ENCODE measurements around a stretch of chr10.

DNA sequence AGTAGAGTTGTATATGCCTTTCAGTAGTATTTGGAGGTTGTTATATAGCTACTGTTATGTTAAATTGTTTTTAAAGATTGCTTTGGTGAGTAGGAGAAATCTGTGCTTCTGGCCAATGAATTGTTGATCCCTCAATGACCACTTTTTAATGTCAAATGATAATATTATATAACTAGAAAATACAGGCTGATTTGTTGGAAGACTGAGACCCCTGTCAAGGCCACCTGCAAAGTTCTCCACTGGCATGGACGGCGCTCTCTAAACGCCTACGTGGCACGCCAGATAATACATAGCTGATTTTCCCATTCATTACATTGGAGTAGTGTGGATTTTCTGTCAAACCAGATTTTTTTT lies 52.6 kb upstream of the TMEM236 start:
- PRO-cap, 2 experiments = no peak in any of the 2 experiments

DNA sequence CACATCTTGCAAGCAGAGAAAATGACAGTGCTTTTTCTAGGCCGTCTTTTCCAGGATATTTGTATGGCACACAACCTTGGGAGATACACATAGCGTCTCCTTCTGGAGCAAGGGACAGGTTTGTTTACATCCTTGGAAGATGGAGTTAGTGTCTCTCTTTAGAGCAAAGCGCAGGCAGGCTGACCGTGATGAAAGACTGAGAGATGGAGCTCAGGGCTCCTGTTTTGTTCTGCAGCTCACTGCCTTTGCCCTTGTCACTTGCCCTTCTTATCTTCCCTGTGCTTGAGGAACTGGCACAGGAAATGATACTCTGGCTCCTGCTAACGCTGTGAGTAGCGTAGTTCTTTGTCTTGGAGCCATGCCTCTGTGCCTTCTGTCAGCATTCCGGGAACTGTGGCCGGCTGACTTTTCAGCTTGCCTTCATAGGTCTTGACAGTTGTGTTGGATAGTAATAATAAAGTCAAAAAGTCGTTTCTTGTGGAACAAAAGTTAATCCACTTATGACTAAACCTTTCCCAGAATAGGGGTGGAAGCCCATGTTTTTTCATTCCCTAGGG lies 16.9 kb upstream of the TMEM236 start:
- PRO-cap, 2 experiments = no peak in any of the 2 experiments

DNA sequence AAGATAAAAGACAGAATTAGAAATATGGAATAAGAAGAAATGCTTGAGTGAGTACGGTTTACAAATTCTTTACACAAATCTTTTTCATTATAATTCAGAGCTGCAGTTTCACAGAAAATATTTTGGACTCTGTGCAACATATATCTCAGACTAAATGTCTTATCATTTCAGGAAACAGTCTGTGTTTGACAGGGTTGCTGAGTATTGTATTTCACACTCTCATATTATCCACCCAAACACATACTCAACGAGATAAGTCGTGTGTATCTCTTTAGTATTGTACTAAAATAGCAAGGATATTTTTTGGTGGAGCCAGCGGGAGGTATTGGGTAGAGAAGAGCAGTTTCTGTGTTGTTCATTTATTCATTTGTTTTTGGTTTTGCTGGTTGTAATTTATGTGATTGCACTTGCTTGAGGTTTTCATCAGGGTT lies 39.0 kb upstream of the SLC39A12 start:
- PRO-cap, 2 experiments = no peak in any of the 2 experiments

GRCh38 chr10:18568713-18569662 lies 82.4 kb downstream of the NSUN6 start:
- PRO-cap, 2 experiments = no peak in any of the 2 experiments

- PRO-cap, 2 experiments = no peak in any of the 2 experiments
Measured at GRCh38 chr10:18586480-18586952, 64.9 kb downstream of the NSUN6 start.

DNA sequence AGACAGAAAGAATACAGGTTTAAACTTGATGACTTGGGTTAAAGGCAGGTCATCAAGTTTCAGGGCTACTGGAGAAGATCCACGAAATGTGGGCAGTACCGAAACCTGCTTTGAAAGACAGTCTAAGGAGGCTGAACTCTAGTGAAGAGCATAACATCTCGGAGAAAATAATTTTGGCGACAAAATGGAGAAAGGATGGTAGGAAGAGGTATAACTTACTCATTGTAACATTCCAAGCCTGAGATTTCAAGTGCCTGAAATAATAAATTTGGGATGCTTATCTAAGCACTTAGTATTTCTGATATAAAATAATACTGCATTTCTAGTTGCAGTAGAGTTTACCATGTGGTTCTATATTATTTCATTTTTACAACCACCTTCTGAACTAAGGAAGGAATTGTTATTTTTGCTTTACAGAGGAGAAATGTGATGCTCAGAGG lies 26.5 kb upstream of the PLXDC2 start:
- PRO-cap, 2 experiments = no peak in any of the 2 experiments

DNA sequence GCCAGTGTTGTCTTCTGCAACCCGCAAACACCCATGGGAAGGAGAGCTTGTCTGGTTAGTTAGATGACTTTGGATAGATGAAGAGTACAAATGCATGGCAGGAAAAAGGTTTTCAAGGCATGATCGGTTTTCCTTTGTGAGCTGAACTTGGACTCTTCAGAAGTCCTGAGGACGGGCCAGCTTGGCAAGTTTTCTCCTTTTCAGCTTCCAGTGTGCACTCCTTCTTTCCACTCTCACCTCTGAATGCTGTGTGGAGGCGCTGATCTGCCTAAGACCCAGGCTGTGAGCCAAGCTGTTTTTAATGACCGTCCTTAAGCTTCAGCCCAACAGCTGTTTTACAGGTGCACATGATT lies 114.8 kb downstream of the PLXDC2 start:
- PRO-cap, 2 experiments = no peak in any of the 2 experiments

- PRO-cap, 2 experiments = no peak in any of the 2 experiments
Measured at GRCh38 chr10:20006178-20006689, 190.0 kb downstream of the PLXDC2 start.

DNA sequence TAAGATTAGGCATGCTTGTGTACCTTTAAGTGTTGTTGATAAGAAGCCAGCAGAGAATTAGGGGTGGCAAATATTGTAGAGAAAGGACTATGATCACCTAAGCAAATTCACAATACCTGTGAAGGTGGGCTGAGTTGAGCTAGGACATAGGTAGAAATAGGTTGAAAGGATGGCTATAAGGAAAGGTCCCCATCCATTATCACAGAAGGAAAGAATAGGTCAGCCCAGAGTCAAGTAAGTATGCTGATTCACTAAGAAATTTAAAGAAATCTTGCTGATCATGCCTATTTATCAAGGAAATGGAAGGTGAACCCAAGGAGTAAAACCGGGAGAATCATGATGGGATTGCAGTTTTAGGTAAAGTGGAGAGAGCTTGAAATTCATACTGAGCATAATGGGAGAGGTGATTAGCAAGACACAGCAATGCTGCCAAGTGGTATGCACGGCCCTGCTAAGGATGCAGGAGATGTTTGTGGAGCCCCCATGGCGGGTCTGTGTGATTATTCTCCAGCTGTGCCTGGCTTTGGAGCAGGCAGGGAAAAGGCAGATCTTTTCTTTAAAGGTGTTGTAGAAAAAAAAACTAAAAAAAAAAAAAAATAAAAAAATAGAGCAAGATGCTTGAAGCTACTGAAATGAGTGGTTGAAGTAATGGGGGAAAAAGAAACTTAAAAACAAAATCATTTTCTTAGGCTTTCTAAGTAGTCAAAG lies 399.4 kb downstream of the PLXDC2 start:
- PRO-cap, 2 experiments = no peak in any of the 2 experiments

GRCh38 chr10:21029991-21030544 lies 133.0 kb upstream of the NEBL start:
- PRO-cap, 2 experiments = no peak in any of the 2 experiments

DNA sequence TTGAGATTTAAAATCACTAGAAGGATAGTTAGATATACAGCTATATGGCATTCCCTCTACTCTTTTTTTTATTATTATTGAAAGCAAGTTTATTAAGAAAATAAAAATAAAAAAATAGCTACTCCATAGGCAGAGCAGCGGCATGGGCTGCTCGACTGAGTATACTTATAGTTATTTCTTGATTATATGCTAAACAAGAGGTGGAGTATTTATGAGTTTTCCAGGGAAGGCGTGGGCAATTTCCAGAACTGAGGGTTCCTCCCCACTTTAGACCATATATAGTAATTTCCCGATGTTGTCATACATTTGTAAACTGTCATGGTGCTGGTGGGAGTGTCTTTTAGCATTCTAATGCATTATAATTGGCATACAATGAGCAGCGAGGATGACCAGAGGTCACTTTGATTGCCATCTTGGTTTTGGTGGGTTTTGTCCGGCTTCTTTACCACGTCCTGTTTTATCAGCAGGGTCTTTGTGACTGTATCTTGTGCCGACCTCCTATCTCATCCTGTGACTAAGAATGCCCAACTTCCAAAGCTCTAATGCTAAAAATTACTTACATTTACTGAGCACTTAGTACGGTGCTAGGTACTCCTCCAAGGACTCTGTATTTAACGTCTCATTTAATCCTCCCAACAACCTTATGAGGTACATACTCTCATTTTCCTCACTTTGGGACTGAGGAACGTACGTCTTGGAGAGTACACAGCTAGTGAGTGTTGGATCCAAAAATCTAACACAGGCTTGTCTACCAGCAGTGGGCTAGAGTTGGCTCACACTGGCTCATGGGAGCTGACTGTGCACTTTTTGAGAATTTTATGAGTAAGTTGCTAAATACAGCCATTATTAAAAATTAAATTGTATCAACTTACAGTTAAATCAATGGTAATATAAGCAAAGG lies 144.7 kb upstream of the NEBL start:
- PRO-cap, 2 experiments = no peak in any of the 2 experiments

DNA sequence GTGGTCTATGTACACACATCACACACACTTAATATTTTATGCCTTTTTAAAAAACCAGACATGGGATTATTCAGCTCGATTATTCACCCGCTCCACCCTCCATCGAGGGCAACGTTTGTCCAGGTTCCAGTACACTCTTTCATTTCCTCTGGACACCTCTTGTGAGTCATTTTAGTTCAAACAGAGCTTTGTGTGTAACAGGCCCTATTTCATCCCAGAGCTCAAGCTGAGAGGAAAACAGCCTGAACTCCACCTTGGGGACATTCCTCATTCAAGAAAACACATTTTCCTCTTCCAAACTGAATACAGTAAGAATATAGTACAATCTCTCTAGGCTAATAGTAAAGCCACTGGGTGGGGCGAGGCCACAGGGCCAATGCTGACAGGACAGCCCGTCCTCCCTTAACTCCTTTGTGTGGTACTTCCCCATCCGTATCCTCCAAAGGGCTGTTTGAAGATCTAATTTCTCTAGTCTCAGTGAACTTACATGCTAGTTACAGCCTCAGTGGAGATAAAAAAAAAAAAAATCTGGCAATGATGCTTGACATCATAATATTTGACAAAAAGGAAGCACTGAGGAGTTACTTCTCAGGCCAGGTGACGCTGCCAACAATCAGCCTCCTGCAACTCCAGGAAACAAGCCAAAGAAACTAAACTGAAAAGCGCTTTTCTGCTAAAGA lies 238.0 kb upstream of the NEBL start:
- PRO-cap, 2 experiments = no peak in any of the 2 experiments

DNA sequence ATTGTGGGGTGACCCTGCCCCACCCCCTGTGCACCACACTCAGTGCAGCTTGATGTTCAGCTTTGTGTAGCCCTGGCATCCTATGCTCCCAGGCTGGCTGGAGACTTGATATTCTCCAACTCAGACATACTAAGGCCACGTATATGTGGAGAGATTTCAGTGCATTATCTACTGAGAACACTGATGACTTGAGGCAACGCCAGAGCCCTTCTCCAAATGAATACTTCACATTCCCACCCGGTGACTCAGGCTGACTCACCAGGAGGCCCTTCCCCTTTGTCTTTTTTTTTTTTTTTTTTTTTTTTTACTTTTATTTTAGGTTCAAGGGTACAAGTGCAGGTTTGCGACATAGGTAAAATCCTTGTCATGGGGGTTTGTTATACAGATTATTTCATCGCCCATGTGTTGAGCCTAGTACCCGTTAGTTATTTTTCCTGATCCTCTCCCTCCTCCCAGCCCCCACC lies 188.6 kb downstream of the SKIDA1 start:
- PRO-cap, 2 experiments = no peak in any of the 2 experiments

DNA sequence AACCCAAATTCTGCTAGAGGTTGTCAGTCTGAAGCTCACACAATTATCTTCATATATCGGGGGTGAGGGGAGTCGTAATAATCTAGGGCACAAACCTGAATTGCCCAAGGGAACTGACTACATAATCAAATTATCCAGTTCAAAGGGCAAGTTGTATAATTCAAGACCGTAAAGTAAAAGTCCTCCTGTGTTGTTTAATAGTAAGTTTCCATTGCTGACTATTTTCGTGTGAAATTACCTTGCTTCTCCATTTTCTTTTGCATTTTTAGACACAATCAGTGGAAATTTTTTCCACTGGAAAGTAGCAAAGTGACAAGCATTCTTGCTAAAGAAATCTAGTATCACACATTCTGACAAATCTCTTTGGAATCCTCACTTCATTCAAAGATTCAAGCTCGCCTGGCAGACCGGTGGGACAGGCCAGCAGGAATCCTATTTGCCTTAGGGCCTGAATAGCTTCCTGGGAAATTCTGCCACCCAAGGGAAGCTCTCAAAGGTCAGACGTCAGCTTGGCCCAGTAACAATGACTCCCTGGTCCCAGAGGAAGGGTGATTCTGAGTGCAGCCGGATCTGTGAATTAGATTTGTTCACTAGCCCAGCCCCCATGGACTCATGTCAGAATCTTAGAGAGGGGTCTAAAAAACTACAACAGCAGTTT lies 161.2 kb downstream of the SKIDA1 start:
- PRO-cap, 2 experiments = no peak in any of the 2 experiments

- PRO-cap, 2 experiments = no peak in any of the 2 experiments
Measured at GRCh38 chr10:21505567-21506127, 19.8 kb downstream of the SKIDA1 start.

- PRO-cap, 2 experiments = no peak in any of the 2 experiments
Measured at GRCh38 chr10:21527715-21528728, 2.5 kb upstream of the SKIDA1 start.

DNA sequence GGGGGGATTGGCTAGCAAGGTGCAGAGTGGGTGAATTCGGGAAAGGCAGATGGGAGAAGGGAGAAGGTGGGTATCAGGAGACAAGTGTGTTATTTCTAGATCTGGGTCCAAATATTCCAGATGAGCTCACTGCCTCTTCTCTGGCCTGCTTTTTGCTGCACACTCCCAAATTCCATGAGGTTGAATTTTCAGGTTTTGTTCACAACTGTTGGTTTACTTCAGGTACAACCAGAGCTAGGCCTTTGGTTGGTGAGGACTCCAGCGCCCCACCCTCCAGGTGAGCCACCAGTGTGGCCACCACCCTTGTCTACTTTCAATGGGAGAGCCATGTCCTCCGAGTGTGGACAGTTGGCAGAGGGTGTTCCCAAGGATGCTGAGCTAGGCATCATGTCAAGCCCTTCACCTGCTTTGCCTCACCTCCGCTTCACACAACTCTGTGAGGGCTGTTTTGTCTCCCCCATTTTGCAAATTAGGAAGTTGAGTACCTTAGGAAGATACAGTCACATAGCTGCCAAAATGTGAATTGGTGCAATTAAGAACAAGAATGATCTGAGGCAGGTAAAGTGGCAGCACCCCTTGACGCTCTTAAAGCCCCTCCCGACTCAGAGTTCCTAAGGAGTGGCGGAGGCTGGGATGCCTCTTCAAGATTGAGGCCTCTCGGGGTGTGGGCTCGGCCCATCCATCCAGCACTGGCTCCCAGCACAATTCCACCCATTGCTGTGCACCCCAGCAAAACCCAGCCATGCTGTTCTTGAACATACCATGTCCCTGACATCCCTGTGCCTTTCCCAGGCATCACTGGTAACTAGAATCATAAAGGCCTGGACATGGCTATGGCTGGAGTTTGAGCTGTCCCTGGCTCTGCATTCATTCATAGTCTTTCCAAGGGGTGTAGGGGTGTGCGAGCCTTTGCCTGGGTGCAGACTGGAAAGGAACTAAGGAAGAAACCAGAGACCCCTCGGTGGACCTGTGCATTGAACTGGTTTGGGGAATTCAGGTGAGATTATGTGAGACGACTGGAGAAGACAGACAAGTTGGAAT lies 213.1 kb downstream of the MLLT10 start:
- PRO-cap, 2 experiments = peak in 1 of 2 experiments; most common plus-strand start position 608 of the sequence (in 1)

DNA sequence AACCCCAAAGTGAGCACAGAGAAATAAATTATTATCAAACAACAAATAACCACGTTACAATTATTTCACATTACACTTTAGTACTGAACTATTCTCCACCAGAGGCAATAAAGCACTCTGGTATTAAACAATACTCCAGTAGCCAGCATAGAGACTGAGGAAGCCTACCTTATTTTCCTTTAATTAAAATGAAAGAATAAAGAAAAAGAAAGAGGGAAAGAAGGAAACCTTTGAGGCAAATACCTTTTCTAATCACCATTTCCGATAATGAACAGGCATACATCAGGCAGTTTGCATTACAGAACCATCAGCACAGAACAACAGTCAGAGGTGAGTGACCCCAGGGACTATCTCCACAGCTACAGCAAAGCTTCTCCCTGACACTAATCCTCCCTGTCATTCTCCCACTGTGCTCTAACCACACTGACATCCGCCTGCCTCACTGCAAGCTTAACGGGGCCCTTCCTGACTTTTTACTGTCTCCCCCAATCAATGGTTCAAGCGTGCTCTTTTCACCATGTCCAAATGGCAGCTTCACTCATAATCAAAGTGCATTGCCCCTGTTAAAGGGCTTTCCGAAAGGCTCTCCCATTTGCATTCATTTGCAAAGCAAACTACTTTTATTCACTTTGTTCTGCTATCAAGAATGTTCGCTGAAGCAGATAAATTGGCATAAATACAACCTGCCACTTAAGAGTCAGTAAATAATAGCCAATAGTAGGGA lies 196.4 kb downstream of the DNAJC1 start:
- PRO-cap, 2 experiments = no peak in any of the 2 experiments

DNA sequence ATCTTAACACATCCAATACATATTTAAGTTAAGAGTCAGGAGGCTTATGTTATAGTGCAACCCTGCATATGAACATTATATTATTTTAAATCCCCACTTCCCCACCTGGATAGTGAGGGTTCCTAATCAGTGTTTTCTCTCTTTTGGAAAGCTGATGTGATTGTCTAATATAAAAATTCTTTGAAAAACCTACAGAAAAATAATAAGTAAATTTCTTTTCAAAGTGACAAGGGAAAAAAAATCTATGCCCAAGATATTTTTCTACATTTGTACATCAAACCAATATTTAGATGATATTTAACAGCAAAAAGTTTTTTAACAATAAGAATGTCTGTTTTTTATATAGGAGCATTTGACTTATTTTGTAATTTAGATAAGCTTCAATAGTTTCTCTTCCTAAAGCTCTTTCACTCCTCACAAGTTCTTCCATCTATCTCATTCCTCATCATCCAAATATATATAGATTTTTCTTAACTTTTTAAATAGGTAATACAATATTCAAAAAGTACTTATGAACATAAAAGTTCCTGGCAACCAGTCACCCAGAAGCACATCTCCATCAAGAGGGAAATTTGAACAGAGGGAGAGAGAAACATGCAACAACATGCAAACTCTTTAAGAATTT lies 25.7 kb downstream of the DNAJC1 start:
- PRO-cap, 2 experiments = no peak in any of the 2 experiments

DNA sequence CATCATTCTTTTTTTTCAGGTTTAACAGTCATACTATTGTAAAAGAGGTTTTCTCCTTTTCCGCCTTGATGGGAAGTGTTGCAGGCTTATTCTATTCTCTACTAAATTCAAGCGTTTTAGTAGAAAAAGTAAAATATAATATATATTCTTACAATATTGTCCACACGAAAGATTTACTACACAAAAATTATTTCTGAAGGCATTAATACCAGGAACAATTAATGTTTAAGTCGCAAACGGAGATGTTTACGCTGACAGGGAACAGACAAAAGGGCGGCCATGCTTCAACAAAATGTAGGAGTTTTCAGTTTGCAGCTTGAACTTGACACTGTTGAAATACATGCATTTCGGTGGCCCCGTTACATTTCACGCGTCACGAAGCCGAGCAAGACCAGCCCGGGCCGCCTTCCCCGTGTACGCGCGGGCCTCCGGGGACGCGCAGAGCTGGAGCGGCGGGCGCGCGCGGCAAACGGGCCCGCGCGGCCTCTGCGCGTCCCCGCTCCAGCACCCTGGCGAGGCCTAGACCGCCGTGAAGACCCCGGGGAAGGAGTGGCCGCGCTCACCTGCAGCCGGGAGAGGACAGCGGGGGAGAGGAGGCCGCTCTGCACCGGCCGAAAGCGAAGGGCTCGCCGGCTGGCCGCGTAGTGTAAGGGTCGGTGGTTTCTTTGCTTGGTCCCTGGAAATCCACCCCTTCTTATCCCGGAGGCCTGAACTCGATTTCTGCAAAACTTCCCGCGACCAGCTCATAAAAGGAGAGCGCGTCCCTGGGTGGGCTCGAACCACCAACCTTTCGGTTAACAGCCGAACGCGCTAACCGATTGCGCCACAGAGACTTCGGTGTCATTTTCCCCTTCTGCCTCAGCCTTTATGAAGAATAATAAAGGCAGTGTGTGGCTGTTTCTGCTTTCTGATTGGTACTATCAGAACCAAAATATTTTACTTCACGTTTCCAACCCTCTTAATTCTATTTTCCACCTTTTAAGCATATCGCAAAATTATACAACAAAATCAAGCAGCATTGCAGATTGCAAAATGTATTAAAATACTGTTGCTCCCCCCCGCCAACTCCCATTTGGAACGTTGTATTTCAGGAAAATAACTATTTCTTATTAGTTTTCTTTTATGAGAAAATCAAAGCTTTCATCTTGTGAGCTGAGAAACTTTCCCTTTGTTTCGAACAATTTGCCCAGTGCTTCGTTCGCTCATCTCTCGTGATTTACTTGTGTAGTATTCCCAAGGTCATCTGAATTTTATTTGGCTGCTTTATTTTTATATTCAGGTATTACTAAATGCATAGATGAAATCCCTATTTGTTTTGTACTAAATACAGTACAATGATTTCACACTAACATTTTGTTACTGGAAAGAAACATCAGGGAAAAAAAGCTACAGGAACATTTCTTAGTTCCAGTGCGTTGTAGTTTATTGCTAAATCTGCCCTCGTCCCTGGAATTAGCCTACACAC lies 11.5 kb upstream of the EBLN1 start:
- PRO-cap, 2 experiments = peak in 2 of 2 experiments; most common plus-strand start position 507 of the sequence (in 2); most common minus-strand start position 839 of the sequence (in 2)

All from psoas muscle (tissue), 2 donors.